Bile duct (tissue), 1 donor: ENCODE measurements around the genes SMCR8 and GRAPL.

DNA sequence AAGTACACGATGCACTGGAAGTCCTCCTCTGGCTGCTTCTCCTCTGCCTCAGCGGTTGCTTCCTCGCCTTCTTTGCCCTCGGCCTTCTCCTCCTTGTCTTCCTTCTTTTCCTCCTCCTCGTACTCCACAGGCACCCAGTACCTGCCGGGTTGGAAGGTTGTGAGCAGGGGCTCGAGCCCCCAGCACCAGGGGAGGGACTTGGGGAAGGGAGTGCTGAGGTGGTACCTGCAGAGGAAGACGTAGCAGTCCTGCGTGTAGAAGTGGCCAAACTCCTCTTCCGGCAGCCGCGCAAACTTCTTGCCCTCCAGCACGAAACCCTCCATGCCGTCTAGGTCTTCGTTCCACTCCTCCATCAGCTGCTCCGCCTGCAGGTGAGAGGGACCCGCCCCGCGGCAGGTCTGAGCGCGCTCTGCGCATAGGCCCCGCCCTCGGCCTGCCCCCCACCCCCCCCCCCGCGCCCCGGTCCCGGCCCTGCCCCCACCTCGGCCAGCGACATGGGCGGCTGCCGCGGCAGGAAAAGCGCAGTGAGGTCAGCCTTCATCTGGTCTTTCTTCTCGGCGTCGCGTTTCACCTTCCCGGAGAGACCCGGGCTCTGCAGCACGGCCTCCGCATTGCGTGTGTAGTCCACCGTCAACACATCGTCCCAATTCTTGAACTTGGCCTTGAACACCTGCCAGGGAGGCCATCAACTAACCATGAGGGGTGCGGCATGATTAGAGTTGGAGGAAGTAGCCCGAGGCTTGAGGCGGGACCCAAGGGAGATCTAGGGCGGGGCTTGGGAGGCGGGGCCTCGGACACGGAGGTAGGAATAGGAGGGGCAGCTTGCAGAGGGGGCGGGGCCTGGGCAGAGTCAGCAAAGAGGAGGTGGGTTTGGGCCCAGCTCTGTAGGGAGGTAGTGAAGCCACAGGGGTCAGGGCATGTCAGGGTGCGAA is 11.6 kb downstream of the FLII start:
- PRO-cap: bidirectional peak, plus-strand start at position 489 of the sequence, minus-strand start at position 361 of the sequence; unidirectional peak, minus-strand start at position 742 of the sequence

- PRO-cap: bidirectional peak, plus-strand start at chr17:18315293, minus-strand start at chr17:18314975; bidirectional peak, plus-strand start at chr17:18315875, minus-strand start at chr17:18315750
Measured at GRCh38 chr17:18315137-18316031, at the start of gene SMCR8. Gene SMCR8, plus strand, starts transcription at chr17:18315293.

DNA sequence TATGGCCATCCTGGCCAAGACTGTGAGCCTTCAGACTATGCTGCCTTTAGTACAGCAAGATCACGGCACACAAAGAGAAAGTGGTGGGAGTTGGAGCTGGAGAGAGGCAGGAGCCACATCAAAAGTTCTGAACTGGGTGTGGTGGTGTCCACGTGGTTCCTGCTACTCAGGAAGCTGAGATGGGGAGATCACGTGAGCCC is 3.6 kb downstream of the SLC5A10 start:
- PRO-cap: no peak

DNA sequence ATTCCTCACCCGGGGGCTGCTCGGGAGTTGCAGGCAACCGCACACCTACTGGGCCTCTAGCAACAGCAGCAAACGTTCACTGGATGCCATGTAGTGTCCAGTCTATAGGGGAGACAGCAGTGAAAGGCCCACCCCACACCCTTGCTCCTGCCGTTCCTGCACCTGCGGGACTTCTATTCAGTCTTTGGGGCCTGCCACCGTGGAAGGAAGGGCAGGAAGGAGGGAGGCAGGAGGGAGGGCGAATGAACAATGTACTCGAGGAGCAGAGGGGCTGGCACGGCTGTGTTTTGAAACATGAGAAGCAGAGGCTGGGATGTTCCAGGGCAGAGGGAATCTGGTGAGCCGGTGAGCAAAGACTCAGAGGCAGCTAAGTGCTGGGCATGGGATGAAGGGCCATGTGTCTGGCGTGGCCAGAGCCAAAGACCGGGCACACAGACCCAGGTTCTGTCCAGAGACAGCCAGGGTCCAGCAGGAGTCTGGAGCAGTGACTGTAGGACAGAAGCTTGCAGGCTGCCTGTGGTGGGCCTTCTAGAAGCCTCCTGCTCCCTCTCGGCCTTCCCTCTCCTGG is 15.3 kb downstream of the SLC5A10 start:
- PRO-cap: no peak

DNA sequence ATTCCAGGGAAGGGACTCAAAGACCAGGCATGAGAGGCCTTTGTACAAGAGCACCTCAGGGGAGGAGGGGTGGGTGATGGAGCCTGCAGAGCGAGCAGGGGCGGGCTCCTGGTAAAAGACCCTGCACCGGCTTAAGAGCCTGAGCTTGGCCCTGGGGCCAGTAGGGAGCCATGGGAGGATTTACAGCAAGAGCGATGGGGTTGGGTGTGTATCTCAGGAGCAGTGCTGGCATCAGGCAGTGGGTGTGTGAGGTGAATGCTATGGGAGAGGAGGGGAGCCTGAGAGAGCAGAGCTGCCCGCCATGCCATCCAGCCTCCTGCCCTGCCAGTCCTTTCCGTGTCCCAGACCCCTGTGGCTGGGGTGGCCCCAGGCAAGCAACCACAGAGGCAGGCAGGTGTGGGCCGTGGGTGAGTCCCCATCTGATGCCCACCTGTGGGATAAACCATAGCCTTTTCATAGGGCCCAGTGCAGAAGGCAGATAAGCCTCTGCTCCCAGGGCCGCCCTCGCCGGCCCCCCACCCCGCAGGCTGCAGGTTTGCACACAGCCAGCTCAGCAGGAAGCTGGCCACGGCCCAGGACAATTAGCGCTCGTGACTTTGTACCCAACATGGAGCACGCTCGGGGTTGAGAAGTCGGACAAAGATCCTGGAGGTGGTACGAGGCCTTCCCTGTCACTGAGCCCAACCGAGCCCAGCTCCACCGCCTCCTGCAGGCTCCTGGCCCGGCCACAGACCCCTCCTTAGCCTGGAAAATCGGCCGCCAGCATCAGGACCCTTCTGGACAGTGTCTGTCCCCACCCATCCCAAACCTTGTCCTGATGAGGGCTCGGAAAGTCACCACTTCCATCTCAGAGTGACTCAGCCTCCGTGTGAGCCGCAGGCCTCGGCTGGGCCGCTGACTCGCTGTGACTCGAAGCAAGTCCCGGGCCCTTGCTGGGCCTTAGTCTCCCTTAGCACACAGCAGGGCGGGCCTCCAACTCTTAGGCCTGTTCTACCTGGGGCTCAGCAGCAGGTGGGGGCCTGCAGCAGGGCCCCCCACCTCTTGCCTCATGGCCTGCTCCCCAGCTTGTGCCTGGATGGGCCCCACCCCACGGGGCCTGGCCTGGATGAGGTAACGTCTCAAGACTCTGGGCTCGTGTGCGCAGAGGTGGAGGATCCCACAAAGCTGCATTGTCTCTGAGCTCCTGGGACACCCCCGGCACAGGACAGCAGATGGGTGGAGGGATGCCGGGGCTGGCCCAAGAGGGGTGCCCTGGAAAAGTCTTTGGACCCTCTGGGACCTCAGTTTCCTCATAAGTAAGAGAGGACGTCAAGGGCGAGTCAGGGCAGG is 22.8 kb downstream of the FAM83G start:
- PRO-cap: no peak

DNA sequence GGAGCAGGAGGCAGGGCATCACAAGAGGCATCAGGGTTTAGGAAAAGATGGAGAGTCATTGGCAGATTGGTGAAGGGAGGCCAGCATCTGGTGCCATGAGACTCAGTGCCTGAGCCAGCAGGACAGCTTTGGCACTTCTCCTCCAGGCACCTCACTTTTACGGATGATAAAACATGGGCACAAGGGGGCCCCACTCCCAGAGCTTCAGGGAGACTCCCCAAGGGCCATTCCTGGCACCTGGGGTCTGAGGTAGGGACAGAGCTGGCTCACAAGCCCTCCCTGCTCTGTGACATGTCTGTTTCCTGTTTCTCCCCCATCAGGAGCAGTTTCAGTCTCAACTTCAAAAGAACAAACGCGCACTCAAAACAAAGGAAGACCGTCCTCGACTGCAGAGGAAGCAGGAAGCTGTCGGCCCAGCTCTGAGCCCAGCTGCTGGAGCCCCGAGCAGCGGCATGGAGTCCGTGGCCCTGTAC is at the start of gene GRAPL:
GRAPL (plus strand) TSS at position 422 of the 473 bp plus-strand sequence.
- PRO-cap: no peak

DNA sequence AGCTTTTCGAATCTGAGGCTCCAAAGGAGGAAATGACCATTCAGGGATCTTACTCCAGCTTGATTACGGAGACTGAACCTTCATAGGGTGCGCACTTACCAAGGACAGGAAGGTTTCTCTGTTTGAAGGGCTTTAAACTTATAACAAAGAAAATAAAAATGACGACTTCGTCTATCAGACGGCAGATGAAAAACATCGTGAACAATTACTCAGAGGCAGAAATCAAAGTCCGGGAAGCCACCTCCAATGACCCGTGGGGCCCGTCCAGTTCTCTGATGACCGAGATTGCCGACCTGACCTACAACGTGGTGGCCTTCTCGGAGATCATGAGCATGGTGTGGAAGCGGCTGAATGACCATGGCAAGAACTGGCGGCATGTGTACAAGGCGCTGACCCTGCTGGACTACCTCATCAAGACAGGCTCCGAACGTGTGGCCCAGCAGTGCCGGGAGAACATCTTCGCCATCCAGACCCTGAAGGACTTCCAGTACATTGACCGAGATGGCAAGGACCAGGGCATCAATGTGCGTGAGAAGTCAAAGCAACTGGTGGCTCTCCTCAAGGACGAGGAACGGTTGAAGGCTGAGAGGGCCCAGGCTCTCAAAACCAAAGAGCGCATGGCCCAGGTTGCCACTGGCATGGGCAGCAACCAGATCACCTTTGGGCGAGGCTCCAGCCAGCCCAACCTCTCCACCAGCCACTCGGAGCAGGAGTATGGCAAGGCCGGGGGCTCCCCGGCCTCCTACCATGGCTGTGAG is 46.0 kb downstream of the EPN2 start:
- PRO-cap: no peak

DNA sequence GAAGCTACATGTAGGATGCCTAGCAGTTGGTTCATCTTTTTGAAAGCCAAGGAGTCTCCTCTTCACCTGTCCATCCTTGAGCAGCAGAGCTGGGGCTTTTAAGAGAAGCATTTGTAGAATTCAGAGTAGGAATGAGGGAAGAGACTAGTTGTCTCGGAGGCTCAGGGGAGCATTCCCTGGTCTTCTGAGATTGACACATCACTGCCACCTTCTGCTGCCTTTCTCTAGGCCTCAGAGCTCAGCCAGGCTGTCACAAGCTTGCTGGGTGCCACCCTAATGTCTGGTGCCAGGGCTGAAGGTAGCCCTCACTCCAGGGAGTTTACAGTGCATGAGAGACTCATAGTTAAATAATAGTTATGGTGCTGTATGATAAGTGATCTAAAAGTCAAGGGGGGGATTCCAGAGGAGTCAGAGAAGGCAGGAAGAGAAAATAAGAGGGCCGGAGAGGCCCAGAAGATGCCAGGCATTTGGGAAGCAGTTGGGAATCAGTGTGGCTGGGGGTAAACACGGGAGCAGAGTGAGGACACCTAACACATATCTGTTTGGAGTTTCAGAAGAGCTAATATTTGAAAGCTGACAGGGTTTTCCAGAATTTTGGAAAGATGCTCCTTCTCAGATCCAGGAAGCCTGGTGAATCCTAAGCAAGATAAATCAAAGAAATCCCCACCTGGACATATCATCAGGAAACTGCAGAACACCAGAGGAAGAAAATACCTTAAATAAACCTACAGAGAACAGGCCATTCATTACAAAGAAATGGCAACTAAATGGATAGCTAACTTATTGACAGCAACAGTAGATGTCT is 39.5 kb downstream of the B9D1 start:
- PRO-cap: no peak

DNA sequence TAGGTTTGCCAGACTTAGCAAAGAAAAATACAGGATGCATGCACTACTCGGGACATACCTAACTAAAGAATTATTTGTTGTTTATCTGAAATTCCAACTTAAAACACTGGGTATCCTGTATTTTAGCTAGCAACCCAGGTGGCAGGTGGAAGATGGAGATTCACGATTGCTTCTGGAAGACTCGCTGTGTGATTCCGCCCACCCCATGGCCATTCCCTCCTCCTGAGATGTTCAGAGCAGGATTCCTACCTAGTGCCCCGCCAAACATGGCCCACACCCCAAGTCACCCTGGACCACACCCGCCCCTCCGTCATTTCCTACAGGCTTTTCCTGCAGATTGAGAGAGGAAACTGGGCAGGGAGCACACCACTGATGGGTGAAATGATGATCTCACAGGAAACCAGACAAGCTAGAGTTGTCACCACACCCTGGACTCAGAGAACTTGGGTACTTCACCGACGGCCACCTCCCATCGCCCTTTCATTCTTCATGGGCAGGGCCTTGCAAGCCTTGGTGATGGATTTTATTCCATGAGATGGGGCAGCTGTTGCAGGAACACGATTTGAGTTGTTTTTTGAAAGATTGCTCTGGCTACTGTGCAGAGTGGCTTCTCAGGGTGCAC is 7.2 kb upstream of the B9D1 start:
- PRO-cap: no peak

DNA sequence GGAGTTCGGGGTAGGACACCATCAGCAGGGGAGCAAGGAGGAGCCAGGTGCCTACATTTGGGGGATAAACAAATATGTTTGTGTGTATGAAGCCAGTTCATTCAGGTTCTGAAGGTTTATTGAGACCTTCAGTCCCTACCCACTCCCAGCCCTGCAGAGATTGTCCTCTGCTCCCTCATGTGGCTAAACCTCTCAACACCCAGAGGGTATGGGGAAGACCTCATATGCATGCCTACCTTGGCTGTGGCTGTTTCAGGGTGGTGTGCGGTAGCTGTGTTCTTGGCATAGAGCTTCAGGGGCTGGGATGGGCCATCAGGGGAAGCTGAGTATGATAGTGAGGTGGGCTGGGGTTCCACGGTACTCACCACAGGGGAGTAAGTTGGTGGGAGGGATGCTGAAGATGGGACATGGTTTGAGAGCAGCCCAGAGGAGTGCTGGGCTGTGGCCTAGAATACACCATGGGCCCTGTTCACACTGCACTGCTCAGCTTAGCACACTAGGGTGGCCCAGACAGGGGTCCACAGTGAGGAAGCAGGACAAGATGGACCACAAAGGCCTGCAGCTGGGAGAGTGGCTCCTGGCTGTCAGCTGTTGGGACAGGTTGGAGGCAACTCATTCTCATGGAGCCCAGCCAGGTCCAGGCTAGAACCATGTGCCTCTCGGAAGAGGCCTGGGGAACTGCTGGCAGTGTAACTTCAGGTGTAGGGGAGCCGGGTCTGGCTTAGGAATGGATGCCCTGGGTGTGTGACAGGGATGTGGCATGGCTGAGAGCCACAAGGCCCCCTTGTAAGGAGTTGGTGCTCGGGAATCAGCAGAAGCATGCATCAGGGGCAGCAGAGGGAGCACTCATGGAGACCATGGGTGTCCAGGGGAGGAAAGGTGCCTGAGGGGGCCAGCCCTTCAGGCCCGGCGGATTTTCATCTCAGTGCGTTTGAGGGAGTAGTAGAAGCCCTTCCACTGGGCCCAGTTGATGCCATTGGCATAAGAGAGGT is 3.1 kb downstream of the MFAP4 start:
- PRO-cap: no peak

- PRO-cap: no peak
Measured at GRCh38 chr17:19487933-19488470, 45.7 kb upstream of the SLC47A1 start.

DNA sequence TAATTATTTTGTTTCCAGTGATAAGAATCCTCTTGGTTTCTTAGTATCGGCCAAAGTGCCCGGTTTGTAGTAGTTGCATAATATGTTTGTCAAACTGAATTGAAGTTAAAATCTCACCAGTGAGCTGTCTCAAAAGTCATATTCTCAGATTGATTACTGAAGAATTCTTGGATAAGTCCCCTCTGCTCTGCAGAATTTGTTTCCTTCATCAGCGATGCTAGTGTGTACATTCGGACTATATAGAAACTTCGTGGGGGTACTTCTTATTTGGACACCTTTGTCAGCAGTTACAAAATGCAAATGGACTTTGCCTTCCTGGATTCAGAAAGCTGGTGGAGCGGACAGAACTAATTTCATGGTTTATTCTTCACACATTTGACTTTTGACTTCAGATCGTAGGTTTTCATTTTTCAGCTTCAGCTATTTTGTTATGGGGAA is 28.2 kb downstream of the SLC47A1 start:
- PRO-cap: no peak

DNA sequence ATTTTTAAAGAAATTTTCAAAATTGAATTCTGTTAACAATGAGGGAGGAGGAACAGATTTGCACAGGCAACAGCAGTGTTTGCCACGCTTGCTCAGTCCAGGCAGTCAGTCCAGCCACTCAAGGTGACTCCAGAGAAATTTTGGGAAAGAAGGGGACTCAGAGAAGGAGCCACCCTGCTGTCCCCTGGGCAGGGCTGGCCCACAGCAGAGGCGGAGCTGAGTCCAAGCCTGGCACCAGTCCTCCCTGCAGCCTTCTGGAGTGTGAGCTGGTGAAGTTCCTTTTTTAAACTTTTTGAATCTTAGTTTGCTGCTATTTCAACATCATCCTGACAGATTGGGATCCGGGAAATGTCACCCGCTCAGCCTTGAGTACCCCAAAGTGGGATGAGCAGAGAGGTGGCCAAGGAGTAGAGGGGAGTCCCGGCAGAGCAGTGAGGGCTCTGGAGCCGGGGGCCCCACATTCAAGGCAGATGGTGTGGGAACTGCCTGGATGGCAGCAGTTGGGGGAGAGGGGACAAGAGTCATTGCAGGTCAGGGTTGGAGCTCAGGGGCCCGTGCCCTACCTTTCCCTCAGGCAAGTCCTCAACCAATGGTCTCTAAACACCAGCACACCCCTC is 14.6 kb upstream of the SLC47A2 start:
- PRO-cap: no peak

GRCh38 chr17:19737904-19738640 is 10.0 kb downstream of the ALDH3A1 start:
- PRO-cap: no peak

DNA sequence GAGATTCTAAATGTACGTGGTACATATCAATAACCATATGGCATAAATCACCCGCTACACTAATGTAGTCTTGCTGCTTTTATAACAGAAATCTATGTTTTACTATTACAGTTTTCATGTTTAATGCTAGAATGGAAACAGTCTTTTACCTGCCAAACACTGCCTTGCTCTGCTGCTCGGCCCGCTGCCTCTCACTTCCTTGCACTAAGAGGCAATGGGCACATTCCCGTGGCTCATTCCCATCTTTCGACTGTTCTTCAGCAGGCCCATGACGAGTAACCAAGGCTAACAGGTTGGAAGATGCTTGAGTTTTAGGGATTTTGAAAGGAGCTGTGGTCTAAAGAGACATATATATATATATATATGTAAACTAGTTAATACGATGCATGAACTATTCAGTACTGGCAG is 47.9 kb upstream of the ALDH3A1 start:
- PRO-cap: no peak

DNA sequence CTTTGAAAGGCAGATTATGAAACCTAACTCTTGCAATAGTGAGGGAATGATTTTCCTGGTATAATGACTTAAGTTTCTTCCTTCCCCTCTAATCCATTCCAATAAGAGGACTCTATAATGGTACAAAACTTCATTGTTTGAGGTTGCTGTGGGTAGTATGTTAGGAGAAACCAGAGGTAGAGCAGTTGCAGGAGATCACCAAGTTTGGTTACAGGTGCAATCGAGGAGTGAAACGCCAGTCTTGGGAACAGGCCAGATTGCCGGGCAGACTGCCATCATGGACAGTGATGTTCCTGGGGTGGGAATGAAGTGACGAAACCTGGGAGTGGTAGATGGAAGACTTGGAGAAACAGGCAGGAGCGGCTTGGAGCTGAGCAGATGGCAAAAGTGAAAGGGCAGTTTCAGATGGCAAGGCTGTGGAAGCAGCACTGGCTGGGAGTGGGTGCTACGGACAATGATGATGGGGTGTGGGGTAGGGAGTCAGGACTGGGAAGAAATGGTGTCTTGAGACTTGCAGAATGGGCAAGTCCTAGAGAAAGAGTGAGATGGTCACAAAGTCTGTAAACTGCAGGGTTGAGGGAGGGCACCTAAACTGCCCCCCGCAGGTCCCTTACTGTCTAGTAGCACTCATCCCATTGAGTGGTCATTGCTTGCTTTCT is 29.4 kb upstream of the ULK2 start:
- PRO-cap: no peak

GRCh38 chr17:20074534-20074844 is 65.3 kb downstream of the SPECC1 start:
- PRO-cap: unidirectional peak, minus-strand start at chr17:20074648

GRCh38 chr17:20155380-20156160 is 146.4 kb downstream of the SPECC1 start:
- PRO-cap: bidirectional peak, plus-strand start at chr17:20155994, minus-strand start at chr17:20155850

DNA sequence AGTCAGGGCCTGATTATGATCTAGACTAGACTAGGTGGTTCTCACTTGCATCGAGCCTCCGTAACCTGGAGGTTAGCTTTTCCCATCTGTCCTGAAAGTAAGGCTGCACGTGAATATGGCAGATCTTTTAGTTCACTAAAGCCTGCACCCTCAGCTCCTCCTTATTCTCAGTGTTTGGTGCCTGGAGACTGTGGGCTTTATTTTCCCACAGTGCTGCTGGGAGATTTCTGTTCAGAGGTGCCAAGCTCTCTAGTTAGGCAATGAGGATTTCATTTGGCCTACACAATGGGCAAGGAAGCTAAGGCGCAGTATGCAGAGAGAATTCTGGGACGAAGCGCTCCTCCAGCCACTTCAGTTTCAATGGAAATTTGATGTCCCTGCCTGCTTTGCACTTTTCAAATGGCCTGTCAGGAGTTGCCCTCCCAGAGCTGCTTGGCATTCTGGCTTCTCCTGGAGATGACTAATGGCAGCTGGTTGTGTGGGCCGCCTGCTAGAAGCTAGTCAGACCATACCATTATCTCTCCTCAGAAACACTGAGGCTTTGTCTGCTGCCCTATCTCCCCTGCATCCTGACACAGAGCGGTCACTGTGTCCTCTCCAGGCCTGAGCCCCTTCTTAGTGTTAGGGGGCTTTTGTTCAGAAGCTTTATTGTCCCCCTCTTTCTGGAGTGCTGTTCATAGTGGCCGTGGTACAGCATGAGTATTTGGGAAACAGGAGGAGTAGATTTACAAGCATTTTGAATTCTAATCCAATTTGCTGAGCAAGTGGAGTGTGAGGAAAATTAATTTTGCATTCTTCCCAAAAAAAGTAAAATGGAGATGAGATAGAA is 180.1 kb downstream of the SPECC1 start:
- PRO-cap: no peak

GRCh38 chr17:20341442-20341877 is 125.9 kb downstream of the LGALS9B start:
- PRO-cap: no peak